Islet of Langerhans (tissue), 1 donor: ENCODE data around the gene SLC14A1.

- RRBS = no CpG with 5 or more reads among the region's 2 CpGs
Measured at GRCh38 chr18:36157125-36157780, 27.6 kb downstream of the ELP2 start.

DNA sequence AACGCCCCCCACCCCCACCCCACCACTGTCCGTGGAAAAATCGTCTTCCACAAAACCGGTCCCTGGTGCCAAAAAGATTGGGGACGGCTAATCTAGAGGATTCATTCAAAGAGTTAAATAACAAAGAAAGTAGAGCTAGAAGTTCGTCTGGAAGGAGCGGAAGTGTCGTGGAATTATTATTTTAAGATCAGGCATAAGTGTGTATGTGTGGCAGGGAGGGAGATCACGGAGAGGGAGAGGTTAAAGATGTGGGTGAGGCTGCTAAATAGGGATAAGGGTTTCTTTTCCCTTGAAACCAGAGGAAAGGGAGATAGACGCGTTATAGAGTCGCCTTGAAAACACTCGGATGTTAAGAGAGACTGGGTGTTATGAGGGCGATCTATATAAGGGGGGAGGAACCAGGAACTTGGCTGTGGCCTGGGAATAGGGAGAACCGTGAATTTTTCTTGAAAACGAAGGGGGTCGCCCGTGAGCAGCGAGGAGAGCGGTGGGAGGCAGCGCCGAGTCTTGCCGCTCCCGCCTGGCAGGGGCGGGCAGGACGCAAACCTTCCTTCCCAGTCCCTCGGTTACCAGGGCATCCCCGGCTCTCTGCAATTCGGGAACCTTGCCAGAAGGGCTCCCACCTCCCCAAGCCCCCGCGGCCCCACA, 1.1 kb upstream of the FHOD3 start:
- RRBS = no CpG with 5 or more reads among the region's 31 CpGs

- RRBS = no CpG with 5 or more reads among the region's 7 CpGs
Measured at GRCh38 chr18:36402779-36403131, 105.2 kb downstream of the FHOD3 start.

GRCh38 chr18:36501027-36501385, 203.5 kb downstream of the FHOD3 start:
- RRBS = no CpG with 5 or more reads among the region's 1 CpG

- RRBS = no CpG with 5 or more reads among the region's 3 CpGs
Measured at GRCh38 chr18:36663187-36663668, 165.6 kb downstream of the TPGS2 start.

- RRBS = no CpG with 5 or more reads among the region's 14 CpGs
Measured at GRCh38 chr18:37403191-37403711, 162.3 kb downstream of the CELF4 start.

GRCh38 chr18:37487221-37487835, 78.3 kb downstream of the CELF4 start:
- RRBS = 40% methylated on average over 8 of the region's 14 CpGs

DNA sequence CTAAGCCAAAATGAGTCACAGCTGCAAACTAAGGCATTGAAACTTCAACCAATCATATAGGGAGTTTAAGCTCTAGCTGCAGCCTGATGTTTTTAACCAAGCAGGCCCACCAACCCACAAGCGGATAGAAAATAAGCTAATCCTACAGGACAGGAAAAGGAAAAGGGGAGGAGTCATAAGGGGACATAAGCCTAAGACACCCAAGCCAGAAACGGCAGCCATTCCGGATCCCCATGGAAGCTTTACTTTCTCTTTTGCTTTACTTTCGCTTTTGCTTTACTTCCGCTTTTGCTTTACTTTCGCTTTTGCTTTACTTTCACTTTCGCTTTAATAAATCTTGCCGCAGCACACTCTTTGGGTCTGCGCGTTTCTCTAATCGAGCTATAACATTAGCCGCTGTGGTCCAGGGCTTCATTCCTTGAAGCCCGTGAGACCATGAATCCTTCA, 1375.6 kb upstream of the CELF4 start:
- RRBS = no CpG with 5 or more reads among the region's 13 CpGs

DNA sequence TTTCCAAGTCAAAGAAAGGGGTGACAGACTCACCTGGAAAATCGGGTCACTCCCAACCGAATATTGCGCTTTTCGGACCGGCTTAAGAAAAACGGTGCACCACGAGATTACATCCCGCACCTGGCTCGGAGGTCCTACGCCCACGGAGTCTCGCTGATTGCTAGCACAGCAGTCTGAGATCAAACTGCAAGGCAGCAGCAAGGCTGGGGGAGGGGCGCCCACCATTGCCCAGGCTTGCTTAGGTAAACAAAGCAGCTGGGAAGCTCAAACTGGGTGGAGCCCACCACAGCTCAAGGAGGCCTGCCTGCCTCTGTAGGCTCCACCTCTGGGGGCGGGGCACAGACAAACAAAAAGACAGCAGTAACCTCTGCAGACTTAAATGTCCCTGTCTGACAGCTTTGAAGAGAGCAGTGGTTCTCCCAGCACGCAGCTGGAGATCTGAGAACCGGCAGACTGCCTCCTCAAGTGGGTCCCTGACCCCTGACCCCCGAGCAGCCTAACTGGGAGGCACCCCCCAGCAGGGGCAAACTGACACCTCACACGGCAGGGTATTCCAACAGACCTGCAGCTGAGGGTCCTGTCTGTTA, 323.0 kb upstream of the PIK3C3 start:
- RRBS = no CpG with 5 or more reads among the region's 18 CpGs

- RRBS = no CpG with 5 or more reads among the region's 11 CpGs
Measured at GRCh38 chr18:44715701-44716425, 35.2 kb downstream of the SETBP1 start.

DNA sequence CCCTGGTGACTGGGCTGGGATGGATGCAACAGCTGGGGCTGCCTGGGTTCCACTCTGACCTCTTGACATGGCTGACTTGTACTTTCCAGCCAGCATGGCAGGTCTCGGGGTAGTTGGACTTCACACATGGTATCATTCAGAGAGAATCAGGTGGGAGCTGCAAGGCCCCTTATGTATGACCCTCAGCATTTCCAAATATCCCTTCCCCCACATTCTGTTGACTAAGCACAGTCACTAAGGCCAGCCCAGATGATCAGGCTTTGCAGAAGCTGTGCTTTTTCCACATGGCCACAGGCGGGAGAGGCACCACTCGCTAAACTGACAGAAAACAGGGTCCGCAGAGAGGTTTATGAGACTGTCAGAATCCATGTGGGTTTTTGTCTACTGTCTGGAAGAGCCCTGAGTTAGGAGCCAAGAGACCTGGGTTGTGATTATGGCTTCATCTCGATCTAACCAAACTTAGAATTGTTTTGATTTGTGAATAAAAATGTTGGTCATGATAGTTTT, 50.4 kb downstream of the SETBP1 start:
- RRBS = no CpG with 5 or more reads among the region's 5 CpGs

DNA sequence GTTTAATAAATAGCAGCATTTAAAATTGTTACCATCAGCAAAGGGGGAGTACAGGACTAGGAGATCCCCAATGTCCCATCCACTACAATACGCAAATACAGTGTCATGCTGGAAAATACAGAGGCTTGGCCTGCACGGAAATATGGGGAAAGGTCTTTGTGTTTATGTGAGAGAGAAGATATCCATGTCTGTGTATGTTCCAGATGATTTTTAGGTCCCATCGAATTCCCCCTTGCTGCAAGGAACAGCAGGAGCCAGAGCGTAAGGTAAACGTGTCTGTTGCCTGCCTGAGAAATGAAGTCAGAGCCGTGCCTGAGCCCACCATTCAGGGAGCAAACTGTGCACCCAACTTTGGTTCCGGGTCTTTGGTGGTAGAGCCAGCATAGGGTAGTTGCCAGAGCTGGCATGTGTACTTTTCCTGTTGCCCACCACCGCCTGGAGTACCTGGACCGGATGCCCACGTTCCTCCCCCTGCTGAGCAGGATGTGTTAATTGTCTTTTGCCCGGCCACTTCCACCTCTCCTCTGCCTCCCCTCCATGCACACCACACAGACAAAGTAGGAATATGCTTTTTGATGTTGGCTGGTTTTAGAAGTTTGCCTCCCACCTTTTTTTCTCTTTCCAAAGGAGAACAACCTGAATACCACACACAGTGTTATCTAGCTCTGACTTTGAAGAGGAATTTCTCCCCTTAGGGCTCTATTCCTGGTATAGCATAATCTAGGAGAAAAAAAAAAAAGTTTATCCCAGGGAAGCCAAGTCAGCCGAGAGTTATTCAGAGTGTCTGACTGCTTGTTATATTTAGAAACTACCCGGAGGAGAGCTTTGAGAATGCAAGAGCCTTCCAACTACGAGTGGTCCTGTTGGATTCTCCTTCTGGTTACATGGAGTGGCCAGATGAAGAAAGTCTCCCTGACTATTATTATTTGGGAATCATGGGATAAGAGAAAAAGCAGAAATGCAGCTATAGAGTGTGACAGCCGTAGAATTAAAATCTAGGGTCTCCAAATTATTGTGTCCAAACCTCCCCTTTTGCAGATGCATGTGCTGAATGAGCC, 111.8 kb downstream of the SETBP1 start:
- RRBS = 42% methylated on average over 4 of the region's 15 CpGs

DNA sequence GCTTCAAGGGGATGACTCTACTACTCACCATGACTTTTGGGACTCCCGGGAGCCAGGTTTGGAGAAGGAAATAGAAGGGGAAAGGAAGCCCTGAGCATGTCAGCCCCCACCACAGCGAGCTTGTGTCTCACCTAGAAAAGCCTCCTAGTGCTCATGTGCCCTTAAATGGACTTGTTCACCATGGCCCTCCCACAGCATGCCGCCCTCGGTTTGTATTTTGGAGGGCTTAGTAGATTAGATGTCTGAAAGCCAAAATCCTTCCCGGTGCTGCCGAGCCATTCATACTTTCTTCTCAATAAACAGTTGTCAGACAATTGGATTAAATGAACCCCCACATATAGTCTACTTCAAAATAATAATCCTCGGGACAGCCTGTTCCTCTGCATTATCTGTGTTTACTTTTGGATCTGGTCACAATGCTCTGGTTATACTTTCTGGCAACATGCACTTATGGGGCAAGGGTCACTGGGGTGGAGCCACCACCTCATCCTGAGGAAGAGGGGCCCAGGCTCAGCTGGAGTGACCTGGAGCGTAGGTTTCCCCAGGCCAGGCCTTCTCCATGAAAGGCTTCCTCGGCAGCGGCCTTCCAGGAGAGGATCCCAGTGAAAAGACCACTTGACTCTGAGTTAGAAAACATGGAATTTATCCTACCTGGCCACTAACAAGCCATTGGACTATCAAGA, 237.3 kb downstream of the SETBP1 start:
- RRBS = no CpG with 5 or more reads among the region's 10 CpGs

DNA sequence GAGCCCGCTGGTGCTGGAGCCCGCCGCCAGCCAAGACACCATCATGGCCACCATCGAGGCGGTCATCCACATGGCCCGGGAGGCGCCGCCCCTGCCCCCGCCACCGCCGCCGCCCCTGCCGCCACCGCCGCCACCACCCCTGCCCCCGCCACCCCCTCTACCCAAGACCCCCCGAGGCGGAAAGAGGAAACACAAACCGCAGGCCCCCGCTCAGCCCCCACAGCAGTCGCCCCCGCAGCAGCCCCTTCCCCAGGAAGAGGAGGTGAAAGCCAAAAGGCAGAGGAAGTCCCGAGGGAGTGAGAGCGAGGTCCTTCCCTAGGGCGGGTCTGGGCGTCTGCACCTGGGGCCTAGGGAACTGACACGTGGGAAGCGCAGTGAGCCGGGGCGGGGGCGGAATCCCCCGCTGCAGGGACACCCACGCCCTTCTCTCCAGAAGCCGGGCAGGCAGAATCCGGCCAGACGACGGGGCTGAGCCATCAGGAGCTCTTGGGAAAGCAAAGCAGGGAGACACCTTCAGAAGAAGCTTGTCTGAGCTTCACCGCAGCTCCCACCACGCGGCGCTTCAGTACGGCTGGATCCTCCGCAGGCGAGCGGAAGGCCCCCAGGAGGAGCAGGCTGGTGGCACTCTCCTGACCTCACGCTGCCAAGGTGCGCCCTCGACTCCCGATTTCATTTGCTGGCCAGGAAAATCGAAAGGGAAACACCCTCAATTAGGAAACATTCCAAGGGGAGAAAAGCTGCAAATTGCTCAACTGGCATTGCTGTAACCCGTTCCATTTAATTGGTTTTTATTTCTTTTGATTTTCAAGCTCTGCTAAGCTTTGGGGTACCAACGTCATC, 382.9 kb downstream of the SETBP1 start:
- RRBS = 93% methylated on average over 6 of the region's 52 CpGs

DNA sequence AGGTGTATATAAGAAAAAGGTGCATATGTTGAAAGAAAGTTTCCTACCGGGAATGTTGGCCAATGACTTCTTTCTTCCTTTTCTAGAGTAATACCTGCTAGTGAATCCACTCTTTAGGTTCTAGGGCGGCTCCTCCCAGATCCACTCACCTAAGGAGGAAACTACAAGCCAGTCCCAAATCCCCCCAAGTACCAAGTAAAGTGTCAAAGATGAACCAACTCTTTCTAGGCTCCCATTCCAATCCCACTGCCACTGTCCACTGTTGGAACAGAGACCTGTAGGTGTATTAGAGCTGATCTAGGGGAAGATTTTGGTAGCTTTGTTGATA, 376.3 kb upstream of the SLC14A2 start:
- RRBS = no CpG with 5 or more reads among the region's 2 CpGs

GRCh38 chr18:45522379-45522717, 92.9 kb upstream of the SLC14A2 start:
- RRBS = 92% methylated on average over 2 of the region's 6 CpGs

- RRBS = no CpG with 5 or more reads among the region's 10 CpGs
Measured at GRCh38 chr18:45637836-45638446, 22.7 kb downstream of the SLC14A2 start.

DNA sequence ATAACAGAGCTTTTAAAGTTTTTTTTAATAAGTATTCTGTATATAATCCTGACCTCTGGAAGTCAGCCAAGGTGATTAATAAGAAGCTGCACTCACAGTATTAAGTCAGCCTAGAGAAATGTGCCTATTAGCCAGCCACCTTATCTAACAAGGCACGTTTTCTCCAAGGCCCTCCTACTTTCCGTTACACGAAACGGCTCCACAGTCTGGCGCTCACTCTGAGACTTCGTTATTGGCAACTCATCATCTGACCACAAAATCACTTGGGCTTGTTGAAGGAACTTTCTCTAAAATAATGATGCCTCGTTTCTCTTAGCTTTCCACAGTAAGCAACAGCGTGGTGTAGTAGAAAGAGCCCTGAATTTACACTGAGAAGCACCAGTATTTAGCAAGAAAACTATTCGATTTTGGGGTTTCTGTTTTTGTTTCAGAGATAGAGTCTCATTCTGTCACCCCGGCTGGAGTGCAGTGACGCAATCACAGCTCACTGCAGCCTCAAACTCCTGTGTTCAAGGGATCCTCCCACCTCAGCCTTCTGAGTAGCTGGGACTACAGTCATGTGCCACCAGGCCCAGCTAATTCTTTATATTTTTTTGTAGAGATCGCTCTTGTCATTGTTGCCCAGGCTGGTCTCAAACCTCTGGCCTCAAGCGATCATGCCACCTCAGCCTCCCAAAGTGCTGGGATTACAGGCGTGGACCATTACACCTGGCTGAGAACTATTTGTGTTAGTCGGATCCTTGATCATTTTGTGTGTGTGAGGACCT, 53.5 kb upstream of the SLC14A1 start:
- RRBS = no CpG with 5 or more reads among the region's 15 CpGs

GRCh38 chr18:45723975-45724326, at the start of gene SLC14A1:
TSS of gene SLC14A1 (plus strand) at chr18:45724181.
- RRBS = no CpG with 5 or more reads among the region's 3 CpGs